Mammary microvascular endothelial cell (primary cell): Measurements from ENCODE around the genes SPP2 and SH3BP4.

GRCh38 chr2:233966185-233966962 is 49.2 kb downstream of the TRPM8 start:
- RAMPAGE, long total RNA = no peak

- RAMPAGE, long total RNA = no peak
These were observed 60.0 kb upstream of the SPP2 start for GRCh38 chr2:233990460-233991029.

- RAMPAGE, long total RNA = no peak
These were observed at the start of gene SPP2 for GRCh38 chr2:234050312-234050943. Gene SPP2 (plus strand): TSS chr2:234050702.

DNA sequence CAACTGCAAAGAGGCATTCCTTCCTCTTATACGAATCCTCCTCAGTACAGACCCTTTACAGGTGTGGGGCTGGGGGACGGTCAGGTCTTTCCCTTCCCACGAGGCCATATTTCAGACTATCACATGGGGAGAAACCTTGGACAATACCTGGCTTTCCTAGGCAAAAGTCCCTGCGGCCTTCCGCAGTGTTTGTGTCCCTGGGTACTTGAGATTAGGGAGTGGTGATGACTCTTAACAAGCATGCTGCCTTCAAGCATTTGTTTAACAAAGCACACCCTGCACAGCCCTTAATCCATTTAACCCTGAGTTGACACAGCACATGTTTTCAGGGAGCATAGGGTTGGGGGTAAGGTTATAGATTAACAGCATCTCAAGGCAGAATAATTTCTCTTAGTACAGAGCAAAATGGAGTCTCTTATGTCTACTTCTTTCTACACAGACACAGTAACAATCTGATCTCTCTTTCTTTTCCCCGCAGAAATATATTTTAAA is 118.1 kb downstream of the SPP2 start:
- RAMPAGE, long total RNA = no peak

DNA sequence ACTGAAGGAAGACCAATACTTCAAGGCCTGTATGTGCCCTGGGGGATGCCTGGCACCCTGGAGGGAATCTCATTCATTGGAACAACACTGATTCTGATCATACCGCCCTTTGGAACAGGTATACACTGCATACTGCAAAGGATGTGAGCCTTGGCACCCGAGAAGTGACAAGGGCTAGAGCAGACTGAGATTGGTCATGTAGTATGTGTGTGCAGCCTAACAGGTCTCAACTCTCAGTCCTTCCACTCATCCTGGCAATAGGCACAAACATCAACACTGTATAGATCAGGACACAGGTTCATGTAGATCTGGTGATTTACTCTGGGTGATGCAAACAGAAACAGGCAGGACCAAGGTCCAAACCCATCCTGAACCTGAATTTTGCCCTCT is 151.3 kb downstream of the SPP2 start:
- RAMPAGE, long total RNA = no peak

- RAMPAGE, long total RNA = no peak
These were observed 74.0 kb downstream of the ARL4C start for GRCh38 chr2:234422892-234423260.

DNA sequence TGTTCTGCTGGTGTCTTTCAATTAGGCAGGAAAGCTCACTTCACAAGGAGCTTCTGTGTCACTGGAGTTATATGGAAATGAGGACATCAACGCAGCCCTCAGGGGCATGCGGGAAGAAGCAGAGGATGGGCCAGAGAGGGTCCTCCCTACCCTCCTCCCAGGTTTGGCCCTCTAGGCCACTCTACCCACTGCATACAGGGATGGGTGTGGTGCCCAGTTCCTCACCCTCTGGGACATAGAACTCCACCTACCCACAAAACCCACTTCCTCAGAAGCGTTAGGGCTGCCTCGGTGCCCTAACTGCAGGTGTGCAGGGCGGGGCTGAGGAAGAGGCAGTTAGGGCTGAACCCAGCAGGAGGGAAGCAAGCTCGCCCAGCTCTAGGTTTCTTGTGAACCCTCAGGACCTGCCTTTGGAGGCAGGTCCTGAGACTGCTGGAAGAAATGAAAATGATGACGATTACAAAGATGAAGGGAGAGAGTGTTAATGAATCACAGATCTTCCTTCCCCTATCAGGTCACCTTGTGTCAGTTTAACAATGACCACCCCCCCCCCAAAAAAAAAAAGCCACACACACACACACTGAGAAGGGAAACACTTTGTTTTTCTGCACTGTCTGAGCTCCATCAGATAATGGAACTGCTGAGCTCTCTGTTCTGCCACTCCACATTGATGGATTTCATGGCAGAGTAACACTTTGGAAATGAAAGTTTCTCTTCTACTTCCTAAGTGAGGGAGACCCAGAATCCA is 70.9 kb downstream of the ARL4C start:
- RAMPAGE, long total RNA = no peak

DNA sequence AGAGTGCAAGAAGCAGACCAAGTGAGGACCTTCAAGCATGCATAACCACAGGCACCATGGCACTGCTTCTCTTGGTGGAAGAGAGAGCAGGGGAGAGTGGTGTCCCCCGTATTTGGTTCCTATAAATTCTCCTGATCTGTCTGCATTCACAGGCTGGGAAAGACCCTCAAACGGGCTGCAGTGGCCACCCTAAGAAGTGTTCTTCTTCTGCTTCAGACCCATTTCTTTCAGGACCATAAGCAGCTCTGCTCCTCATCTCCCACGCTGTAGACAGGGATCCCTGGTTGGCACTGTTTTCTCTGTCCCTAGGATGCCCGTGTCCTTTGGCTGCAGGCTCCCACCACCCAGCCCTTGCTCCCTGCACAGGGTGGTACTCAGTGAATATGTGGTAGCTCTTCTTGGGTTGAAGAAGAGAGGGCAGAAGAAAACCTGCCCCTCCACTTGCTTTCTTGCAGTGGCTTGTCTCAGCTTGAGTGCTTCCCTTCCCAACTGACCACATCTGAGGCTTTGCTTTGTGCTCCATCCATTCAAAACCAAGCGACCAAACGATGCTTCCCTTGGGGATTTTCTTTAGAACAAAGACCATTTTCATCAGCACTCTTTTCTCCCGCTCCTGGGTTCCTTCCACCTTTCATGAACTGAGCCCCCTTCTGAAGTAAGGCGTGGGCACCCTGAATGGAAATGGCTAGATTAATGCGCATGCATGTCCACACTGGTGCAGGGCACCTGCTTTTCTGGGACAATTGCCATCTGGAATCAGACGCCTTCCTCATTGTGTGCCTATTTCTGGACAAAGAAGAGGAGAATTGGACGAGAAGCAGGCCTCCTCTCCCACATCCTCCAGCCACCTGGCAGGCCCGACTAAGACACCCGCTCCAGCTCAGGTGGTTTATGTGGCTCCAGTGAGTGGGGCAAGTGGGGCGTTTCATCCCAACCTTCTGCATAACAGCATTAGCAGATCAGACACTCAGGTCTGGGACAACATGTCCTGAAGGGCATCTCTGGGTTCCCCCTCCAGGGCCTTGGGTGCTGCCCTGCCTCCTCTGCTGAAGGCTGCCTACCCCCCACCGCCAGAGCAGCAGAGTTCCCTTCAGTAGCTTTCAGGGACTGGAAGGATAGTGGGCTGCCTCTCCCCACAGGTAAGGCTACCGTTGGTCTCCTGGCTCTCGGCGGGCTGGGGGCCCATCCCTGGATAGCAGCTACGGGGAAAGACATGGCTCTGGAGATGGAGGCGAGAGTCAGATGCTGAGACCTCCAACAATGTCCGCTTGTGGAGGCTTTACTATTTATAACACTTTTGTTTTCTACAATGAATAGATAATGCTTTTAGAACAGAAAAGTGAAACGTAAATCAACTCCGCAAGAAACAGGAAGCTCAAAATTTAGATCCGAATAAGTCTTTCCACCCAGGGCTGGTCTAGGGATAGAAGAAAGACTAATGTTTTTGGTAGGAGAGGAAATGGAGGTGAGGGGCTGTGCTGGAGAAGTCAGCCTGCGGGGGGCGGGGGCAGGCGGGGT is 58.9 kb downstream of the ARL4C start:
- RAMPAGE, long total RNA = no peak

GRCh38 chr2:234463908-234464630 is 32.8 kb downstream of the ARL4C start:
- RAMPAGE, long total RNA = no peak

- RAMPAGE, long total RNA = no peak
These were observed 6.5 kb downstream of the ARL4C start for GRCh38 chr2:234489823-234491308.

- RAMPAGE, long total RNA = no peak
These were observed 155.8 kb upstream of the SH3BP4 start for GRCh38 chr2:234795864-234796658.

DNA sequence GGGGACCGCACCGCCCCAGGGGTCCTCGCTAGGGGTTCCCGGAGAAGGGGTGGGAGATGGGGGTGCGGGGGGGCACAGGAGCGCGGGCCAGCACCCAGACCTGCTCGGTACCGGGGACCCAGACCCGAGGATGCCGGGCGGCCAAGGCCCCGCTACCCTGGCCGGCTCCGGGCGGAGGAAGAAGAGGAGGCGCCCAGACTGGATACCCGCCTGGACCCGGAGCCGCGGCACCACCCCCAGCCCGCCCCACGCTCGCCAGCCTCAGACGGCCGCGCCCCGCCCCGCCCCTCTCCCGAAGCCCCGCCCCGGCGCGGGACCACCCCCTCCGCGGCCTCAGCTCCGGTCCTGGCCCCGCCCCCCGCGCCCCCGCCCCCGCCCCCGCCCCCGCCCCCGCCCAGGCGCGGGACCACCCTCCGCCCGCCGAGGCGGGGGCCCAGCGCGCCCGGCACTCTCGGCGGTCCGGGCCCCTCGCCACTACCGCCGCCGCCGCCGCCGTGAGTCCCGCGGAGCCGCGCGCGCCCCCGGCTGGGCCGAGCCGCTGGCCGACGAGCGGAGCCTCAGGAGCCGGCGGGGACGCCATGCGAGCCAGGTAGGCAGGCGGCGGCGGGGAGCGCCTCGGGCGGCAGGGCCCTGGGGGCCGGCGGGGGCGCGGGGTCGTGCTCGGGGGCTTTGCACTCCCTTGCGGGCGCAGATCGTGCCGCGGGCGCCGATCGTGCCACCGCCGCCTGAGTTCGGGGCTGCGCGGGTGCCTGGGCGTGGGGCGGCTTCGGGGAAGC is at the start of gene SH3BP4:
Gene SH3BP4 (plus strand): TSS at position 436 of the 776 bp plus-strand sequence.
- RAMPAGE, long total RNA = no peak

- RAMPAGE, long total RNA = no peak
These were observed 4.4 kb downstream of the SH3BP4 start for GRCh38 chr2:234956341-234956576.

DNA sequence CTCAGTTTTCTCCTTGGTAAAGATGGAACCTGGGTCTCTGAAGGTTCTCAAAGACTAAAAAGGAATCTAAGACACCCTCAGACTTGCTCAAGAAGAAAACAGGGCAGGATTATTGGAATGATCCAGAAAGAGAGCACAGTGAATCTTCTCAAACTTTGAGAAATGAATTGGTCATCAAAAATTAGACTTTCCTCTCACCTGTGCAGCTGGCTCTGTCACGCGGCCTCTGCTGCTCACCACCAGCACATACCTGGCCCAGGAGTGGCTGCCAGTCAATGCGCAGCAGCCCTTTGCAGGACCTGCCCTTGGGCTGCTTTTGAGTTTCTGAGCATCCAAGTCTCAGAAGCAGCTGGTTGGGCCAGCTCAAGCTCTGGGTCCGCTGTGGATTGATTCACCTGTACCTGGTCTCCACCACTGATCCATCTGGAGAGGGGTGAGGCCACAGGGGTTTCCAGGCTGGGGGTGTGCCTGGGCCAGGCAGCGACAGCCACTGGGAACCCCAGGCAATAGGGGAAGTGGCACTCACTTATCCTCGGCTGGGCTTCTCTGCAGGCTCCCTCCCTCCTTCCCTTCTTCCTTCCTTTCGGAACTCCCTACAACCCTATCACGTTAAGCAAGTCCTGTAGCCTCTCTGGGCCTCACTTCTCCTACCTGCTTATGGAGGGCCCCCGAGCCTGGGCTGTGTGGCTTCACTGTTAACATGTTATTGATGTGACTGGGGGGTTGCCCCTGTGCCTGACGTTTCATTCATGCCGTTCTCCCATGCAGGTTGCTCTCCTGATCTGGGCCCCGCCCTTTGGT is 48.0 kb downstream of the SH3BP4 start:
- RAMPAGE, long total RNA = no peak

- RAMPAGE, long total RNA = no peak
These were observed 75.0 kb downstream of the SH3BP4 start for GRCh38 chr2:235026766-235027322.

- RAMPAGE, long total RNA = no peak
These were observed 99.2 kb downstream of the SH3BP4 start for GRCh38 chr2:235050678-235051795.

GRCh38 chr2:235343381-235343723 is 150.5 kb upstream of the AGAP1 start:
- RAMPAGE, long total RNA = no peak

DNA sequence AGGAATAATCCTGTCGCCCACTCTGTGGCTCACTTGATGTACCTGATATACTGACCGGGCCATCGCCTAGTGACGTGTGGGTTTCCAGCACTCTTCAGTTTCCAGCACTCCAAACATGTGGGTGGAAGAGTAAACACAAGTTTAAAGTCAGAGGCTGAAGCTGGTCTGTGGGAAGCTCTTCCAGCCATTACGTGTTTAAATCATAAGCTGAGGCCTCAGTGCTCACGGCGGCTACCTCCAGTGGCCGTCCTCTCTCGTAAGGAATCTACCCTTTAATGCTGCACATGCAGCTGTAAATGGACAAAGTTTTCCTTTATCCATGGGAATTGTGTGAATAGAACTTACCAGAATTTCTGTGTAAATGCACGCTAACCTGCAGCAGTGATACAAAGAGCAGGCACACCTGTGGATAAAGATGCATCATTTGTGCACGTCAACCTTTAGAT is 44.1 kb upstream of the AGAP1 start:
- RAMPAGE, long total RNA = no peak

DNA sequence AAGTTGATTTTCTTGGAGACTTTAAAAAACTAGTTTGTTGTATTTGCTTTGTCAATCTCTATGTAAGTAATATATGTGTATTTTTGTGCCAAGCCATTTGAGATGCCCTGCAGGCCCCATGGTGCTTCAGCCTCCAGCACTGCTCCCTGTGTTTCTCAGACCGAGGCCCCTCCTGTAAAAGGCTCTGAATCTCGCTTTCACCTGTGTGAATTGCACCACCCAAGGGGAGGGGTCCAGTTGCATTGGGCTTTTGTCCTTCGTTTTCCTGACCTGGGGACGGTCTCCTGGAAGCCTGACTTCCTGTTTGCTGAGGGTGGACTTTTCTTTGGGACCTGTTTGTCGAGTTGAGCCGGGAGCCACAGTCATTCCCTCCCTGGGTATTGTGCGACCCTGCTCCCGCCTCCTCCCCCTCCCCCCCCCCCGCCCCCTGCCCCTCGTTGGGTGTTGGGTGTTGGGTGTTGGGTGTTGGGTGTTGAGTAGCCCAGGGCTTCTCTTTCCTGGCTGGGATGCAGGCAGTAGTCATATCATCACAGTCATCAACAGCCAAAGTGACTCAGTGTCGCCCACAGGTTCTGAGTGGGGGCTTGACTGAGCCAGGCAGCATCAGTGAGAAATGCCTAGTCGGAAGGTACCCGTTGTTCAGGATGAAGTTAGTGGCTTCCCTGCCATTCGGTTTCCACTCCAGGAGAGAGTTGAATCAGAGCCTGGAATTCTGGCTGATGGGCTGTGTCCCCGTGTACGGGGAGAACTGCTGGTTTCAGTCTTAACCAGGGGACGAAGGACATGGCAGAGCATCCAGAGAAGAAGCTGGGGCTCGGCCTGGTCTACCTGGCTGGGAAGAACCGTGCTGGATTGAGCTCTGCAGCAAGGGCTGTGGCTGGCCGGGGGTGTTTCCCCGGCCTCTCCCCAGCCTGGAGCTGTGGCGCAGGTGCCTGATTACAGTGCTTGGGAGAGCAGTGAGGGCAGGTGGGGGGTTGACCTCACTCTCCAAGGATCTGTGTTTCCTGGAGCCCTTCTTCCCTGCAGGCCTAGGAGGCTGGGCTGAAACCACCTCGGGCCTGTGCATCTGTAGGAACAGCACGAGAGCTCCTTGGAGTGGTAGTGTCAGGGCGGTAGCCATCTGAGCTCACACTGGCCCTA is 49.2 kb downstream of the AGAP1 start:
- RAMPAGE, long total RNA = no peak

DNA sequence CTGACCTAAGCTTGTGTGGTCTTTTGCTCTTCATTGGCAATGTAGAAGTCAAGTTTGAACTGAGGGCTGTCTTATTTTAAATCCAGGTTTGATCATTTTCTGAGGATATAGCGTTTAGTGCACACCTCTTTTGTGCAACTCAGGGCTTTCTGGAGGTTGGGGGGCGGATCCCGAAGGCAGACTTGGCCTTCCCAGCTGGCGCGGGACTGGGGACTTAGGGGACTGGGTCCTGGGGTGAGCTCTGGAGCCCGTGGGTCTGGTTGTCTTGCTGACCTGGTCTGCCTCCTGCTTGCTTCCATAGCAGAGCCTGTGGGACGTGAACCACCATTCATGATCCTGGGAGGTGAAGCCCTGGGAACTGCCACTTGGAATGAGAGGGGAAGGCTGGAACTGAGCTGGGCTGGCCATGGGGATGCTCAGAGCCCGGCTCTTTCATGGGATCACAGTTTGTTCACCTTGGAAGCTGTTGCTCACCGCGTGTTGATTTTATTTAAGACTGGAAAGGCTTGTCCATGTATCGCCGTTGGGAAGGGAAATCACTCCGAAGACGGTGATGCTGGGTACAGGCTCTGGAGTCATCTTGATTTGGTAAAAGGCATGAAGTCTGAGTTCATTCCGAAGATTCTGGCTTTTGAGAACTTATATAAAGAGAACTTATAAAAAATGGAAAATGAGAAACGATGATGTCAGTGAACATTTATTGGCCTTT is 63.2 kb downstream of the AGAP1 start:
- RAMPAGE, long total RNA = no peak